UCH-1 (cell line): ENCODE data around the gene PLCD4.

- RRBS = no CpG with 5 or more reads among the region's 10 CpGs
These were observed 86.1 kb downstream of the TNS1 start for GRCh38 chr2:217916532-217917214.

DNA sequence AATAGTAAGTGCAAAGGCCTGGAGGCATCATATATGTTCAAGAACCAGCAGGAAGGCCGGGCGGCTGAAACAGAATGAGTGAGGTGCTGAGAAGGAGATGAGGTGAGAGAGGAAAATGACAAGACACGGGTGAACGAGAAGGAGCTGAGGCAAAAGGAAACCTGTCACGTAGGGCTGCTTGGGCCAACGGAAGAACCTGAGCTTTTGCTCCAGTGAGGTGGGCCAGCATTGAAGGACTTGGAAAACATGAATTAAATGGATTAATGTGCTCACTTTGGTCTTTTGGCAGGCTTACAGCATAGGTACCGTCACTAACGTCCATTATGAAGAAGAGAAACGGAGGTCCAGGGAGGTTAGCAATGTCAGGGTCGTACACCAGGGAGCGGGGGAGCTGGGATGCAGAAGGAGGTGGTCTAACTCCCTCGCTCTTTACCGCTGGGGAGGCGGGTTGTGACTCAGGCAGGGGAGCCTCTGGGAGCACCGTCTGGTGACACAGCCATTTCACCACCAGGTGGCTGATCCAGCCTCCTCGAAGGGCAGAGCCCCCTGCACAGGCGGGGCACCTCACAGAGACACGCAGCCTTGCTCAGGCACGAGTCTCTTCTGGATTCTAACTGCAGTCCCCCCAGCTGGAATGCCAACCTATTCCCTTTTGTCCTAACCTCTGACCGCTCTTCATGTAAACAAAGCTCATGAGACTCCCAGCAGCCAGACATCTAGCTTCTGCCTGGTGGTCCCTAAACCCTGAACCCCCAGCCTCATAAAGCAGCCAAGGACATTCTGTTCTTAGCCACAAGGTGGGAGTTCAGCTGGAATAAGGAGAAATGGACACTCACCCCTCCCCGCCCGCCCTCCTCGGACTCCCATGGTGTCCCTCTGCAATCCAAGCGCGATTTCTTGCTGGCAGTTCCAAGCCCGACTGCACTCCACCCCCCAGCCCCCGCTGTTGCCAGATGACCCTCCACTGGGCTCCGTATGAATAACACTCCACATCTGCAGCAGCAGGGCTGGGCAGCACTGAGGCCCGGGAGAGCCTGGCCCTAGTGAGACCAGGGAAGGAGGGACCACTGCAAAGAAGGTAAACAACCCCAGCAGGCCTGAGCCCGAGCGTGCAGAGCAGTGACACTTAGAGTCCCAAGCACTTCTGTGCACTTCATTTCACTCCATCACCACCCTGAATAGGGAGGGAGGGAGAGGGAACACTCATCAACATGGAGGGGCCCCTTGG lies 84.5 kb downstream of the TNS1 start:
- RRBS = no CpG with 5 or more reads among the region's 31 CpGs

- RRBS = no CpG with 5 or more reads among the region's 10 CpGs
These were observed 81.7 kb downstream of the TNS1 start for GRCh38 chr2:217920858-217921817.

DNA sequence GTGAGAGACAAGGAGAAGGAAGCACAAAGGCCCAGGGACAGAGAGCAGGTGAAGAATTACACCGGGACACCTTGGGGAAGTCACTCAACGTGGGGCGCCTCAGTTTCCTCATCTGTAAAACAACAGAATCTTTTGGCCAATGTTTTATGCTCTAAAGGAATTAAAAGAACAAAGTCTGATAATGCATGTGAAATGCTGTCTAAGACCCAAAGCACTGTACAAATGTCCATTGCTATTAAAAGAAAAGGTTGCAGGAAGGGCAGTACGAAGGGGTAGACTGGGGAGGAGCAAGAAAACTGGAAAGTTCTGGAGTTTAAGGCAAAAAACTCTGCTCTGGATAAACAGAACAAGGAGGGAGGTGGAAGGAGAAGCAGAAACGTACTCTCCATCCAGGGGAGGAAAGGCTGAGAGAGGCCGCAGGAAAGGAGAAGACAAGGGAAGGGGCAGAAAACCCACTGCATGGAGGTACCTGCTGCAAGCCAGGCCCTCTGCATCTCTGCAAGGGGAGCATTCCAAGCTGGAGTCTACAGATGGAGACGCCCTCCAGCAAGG lies 25.8 kb downstream of the TNS1 start:
- RRBS = no CpG with 5 or more reads among the region's 7 CpGs

DNA sequence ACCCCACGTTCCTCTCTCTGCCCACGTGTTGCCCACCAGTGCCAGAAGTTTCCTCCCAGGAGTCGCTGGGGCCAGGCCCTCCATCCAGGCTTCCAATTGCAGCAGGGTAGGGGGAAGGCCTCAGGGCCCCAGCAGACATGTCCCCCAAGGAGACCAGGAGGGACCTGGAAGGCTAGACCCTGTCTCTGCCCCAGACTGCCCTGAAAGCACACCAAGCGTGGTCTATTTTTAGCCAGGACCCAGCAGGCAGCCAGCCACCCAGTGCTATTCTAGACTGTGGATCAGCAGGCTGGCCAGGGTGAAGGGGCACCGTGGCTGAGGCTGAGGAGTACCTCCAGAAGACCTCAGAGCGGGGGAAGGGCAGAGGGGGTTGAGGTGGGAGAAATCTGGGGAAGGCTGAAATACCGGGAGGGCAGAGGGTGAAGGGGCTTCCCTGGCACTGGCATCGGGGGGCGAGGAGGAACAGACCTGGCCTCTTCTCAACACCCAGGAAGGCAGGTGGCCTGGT lies 18.9 kb upstream of the TNS1 start:
- RRBS = no CpG with 5 or more reads among the region's 9 CpGs

- RRBS = no CpG with 5 or more reads among the region's 5 CpGs
These were observed 737 bp upstream of the CXCR2 start for GRCh38 chr2:218125080-218125502.

- RRBS = no CpG with 5 or more reads among the region's 3 CpGs
These were observed 14.4 kb upstream of the GPBAR1 start for GRCh38 chr2:218246431-218246738.

DNA sequence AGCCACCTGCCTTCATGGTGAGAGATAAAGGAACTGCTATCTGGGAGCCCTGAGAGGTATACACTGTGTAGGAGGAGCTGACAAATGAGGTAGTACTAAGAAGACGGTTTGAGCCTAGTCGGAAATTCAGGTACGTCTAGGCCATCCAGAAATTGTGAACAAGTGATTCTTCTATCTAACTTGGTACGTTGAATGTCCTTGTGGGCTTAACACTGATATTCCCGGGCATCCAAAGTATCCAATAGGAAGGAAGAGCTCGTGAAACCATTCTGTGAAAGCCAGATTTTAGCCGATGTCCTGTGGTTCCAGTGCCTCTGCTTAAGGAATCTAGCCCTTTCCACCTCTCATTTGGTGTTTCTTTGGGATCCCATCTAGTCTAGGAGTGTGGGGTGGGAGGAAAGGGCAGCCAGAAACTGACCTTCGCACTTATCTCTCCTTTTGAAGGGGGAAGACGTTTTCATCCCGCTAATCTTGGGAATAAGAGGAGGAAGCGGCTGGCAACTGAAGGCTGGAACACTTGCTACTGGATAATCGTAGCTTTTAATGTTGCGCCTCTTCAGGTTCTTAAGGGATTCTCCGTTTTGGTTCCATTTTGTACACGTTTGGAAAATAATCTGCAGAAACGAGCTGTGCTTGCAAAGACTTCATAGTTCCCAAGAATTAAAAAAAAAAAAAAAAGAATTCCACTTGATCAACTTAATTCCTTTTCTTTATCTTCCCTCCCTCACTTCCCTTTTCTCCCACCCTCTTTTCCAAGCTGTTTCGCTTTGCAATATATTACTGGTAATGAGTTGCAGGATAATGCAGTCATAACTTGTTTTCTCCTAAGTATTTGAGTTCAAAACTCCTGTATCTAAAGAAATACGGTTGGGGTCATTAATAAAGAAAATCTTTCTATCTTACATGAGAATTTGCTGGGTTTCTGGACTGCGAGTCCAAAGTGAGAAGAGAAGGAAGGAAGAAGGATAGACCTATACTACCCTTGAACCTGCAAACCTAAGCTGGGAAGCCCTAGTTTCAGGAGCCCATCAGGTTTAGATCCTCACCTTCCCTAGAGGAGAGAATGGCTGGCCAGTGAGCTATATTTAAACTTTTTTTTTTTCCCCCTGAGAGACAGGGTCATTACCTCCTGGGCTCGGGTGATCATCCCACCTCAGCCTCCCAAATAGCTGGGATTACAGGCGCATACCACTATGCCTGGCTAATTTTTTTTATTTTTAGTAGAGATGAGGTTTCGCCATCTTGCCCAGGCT lies 6.9 kb upstream of the GPBAR1 start:
- RRBS = no CpG with 5 or more reads among the region's 22 CpGs

DNA sequence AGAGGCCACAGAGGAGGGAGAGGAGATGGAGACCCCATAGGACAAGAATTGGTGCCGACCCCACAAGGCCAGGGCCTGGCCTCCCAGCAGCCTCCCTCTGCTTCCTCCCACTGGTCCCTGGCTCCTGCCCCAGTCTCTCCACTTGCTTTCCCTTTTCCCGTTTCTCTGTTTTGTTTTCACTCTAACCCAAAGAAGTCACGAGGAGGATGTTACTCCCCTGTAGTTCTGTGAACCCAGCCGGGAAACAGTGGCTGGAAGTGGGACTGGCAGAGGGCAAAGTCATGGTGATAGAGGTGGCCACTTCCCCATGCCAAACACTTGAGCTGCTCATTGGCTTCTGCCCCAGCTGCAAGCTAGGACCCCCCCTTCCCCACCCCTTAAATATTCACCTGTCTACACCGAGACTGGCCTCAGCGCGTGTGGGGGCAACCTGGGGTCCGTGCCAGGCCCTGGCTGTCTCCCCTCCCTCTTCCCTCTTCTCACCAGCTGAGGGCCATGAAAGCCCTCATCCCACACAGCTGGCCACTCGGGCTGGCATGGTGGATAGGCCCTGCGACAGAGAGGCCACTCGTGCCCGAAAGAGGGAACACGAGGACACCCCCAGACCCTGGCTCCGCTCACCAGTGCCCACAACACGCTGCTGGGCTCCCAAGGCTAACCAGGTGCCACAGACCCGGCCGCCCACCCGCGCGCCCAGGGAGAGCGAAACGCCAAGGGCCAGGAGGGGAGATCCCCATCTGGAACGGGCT lies 548 bp downstream of the TMBIM1 start:
- RRBS = 6% methylated on average over 7 of the region's 23 CpGs

GRCh38 chr2:218296270-218296746 lies 4.0 kb upstream of the TMBIM1 start:
- RRBS = no CpG with 5 or more reads among the region's 2 CpGs

DNA sequence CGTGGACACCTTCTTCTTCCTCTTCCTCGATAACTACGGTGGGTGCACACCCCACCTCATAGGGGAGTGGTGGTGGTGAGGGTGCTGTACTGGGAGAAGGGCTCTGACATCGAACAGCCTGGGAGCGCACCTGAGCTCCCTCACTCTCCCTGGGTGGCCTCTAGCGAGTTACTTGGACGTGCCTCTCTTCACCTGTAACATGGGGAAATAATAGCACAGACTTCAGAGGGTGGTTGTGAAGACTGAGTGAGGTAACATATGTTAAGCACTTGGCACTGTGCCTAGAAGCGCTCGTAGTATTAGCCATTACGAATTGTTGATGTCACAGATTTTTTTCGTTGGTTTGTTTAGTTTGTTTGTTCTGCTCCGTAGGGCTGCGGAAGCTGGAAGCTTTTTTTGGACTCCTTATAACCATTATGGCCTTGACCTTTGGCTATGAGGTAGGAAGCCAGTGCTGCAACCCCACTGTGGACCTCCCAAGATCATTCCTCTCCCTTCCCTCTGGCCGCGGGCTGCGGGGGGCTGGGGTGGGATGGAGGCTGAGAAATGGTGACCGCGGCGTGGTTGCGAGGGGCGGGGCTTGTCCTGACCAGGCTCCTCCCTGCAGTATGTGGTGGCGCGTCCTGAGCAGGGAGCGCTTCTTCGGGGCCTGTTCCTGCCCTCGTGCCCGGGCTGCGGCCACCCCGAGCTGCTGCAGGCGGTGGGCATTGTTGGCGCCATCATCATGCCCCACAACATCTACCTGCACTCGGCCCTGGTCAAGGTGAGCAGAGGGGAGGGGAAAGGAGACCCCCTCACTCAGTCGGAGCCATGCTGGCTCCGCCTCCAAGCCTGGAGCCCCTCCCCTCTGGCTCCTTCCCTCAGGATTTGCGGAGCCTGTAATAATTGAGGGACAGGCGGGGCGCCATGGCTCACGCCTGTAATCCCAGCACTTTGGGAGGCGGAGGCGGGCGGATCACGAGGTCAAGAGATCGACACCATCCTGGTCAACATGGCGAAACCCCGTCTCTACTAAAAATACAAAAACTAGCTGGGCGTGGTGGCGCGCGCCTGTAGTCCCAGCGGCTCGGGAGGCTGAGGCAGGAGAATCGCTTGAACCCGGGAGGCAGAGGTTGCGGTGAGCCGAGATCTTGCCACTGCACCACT lies 5.5 kb downstream of the SLC11A1 start:
- RRBS = no CpG with 5 or more reads among the region's 55 CpGs

DNA sequence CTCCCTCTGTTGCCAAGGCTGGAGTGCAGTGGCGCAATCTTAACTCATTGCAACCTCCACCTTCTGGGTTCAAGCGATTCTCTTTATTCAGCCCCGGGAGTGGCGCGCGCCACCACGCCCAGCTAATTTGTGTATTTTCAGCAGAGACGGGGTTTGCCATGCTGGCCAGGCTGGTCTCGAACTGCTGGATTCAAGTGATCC lies 4.3 kb upstream of the CTDSP1 start:
- RRBS = no CpG with 5 or more reads among the region's 9 CpGs

DNA sequence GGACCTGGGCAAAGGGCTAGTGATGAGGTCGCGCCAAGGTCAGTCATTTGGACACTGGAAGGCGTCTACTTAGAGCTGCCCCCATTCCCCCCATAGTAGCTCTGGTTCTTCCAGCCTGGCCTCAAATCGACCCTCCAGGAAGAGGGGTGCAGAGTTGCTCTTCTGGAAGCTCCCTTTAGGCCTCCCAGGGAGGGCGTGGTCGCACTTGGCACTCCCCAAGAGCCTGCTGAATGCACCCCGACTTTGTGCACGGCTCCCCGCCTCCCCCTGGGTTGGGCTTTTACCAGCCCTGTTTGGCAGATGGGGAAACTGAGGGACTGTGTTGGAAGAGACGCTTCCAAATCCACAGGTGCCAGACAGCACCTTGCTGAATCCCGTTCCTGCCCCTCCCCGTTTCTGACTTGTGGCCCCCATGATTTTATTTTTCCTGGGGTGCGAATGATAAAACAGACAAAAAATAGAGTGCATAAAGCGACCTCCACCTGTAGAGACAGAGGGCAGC lies 2.4 kb upstream of the CTDSP1 start:
- RRBS = no CpG with 5 or more reads among the region's 14 CpGs

GRCh38 chr2:218399980-218400180 lies 212 bp downstream of the CTDSP1 start:
- RRBS = 3% methylated on average over 7 of the region's 21 CpGs

GRCh38 chr2:218419763-218420222 lies 870 bp downstream of the VIL1 start:
- RRBS = no CpG with 5 or more reads among the region's 6 CpGs

- RRBS = 4% methylated on average over 19 of the region's 34 CpGs
These were observed 485 bp downstream of the CNOT9 start for GRCh38 chr2:218569081-218569566.

DNA sequence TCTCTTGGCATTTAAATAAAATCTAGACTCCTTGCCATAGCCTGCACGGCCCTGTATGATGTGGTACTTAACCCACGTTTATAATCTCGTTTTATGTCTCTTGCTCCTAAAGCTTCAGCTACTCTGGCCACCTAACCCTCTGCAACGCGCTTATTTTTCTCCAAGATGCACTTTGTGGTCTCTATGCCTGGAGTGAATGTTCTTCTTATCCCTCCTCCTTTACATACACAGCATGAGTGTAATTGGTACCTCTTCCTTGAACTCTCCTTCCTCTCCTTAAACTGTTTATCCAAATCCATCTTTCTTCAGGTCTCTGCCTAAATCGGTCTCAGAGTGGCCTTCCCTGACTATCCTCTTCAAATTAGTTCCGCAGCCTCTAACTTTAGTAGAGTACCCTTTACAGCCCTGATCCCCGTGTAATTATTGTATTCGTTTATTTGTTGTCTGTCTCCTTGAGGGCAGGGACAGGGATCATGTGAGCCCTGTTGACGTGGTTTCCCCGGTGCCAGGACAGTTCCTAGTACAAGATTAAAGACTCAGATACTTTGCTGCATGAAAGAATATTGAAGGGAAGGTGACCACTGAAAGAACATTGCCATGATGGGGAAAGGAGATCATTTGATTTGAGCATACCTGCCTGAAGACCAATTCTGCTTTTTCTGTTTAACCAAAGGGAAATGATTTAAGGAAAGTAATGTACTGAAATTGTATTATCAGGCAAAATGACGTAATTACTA lies 1.1 kb downstream of the CNOT9 start:
- RRBS = no CpG with 5 or more reads among the region's 12 CpGs

GRCh38 chr2:218607282-218608273 lies at the start of gene PLCD4:
PLCD4 (plus strand) TSS chr2:218607899.
- RRBS = no CpG with 5 or more reads among the region's 10 CpGs

- RRBS = no CpG with 5 or more reads among the region's 4 CpGs
These were observed 22.7 kb downstream of the PLCD4 start for GRCh38 chr2:218630328-218630841.

GRCh38 chr2:218631977-218632420 lies 24.3 kb downstream of the PLCD4 start:
- RRBS = no CpG with 5 or more reads among the region's 5 CpGs